Fibroblast of villous mesenchyme (primary cell): ENCODE results near the genes PHAF1, EXOC3L1 and E2F4.

DNA sequence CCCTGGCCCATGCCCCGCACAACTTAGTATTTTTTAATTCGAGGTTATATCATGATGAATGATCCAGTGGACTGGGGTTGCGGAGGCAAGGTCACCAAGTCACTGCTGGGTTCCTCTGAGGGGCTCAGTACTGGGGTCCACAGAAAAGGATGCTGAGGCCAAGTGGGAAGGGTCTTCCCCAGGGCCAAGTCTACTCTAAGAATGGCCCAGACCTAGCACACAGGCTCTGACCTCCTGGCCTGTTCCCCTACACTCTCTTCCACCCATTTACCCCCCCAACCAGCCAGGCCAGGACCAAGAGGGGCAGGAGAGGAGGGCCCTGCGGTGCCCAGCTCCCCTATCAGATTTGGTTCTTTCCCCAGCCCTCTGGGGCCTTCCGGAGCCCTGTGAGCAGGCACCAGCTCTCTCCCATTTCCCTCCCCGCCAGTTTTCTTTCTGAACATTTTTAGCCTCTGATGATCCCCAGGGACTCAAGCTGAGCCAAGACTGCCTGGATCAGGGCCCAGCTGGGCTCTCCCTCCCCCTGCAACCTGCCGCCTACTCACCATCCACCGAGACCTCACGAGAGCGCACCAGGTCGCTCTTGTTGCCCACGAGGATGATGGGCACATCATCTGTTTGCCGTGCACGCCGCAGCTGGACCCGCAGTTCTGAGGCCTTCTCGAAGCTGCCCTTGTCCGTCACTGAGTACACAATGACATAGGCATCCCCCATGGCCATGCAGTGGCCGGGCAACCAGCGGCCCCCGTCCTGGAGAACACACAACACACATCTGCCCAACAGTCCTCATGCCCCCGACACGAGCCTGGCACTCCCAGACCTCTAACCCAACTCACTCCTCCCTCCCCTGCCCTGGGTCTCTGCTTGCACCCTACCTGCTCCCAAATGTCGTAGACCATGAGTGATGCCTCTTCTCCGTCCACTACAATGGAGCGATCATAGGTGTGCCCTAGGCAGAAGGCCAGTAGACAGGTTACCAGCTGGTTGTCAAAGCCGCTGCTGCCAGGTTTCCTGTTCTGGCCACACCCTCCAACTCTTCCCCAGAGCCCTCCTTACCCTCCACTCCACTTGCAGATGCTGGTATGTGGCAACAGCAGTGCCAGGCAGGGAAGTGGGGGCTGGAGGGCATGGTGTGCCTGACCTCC is 2.0 kb downstream of the RRAD start:
- CAGE, long polyA plus RNA, result no peak

GRCh38 chr16:67109177-67110461 is at the start of gene PHAF1:
Gene PHAF1, plus strand, starts transcription at chr16:67109941.
- CAGE, long polyA plus RNA, result no peak

- CAGE, long polyA plus RNA, result no peak
Observed at GRCh38 chr16:67115496-67116290, 6.0 kb downstream of the PHAF1 start.

GRCh38 chr16:67161588-67162213 is 1.9 kb downstream of the FBXL8 start:
- CAGE, long polyA plus RNA, result no peak

GRCh38 chr16:67185199-67185786 is 1.5 kb upstream of the MATCAP1 start:
- CAGE, long polyA plus RNA, result no peak

GRCh38 chr16:67189657-67190483 is at the start of gene EXOC3L1:
Gene EXOC3L1, minus strand, starts transcription at chr16:67190136.
- CAGE, long polyA plus RNA, result no peak

DNA sequence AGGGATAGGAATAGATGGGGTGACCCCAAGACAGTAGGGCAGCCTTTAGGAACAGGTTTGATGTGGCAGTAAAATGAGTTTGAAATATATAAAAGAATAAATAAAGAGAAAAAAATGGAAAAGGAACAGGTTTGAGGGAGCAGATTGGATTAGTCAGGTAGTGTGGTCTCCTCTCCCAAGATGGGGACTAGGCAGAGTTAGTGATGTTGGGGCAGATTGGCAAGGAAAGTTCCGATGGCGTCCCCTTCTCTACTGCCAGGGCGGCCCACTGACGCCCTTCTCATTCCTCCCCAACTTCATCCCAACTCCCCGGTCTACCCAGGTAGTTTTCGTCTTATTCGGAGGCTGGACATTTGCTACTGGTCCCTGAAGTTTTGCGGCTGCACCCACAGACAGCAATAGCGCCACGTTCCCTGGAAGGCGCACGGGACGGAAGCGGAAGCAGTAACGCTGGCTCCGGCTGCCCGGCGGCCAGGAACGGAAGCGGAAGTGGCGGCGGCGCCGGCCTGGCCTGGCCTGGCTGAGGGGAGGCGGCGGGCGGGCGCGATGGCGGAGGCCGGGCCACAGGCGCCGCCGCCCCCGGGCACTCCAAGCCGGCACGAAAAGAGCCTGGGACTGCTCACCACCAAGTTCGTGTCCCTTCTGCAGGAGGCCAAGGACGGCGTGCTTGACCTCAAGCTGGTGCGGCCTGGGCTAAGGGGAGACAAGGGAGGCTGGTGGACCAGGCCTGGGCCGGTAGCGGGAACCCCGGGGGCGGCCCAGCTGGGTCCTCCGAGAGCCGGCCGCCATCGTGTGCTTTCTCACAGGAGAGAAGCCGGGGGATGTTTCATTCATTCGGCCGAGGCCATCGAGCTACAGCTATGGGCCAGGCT is at the start of gene E2F4:
E2F4 (plus strand) TSS at position 474 of the 872 bp plus-strand sequence.
- CAGE, long polyA plus RNA, result start-site peak on the plus strand centred at position 517 of the sequence, 28 bp wide, 229 and 230 reads in 2 replicates

GRCh38 chr16:67207341-67208279 is 8.7 kb downstream of the ELMO3 start:
- CAGE, long polyA plus RNA, result no peak

DNA sequence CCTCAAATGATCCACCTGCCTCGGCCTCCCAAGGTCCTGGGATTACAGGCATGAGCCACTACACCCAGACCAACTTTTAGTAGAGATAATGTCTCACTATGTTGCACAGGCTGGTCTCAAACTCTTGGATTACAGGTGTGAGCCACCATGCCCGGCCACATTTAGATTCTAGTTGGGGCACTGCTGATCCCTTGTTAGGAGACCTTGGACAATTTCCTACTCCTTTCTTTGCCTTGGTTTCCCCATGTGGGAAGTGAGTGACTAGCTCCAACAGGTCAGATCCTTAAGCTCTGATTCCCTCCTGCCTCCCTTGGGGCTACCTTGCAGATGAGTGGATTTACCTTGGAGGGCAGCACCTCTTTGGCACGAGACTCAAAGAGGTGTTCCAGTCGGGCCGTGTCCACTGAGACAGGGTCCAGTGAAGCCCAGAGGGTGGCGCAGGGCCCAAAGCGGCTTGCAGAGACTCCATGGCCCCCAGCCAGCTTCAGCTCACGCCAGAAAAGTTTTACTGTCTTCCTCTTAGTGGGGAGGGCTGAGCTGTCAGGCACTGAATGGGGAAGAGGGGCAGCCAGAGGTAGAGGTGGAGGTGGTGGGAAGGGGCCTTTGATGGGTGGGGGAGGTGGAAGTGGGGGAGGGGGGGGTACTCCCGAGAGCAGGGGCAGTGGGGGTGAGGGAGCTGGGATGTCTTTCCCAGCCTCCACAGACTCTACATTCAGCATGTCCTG is 6.5 kb downstream of the TMEM208 start:
- CAGE, long polyA plus RNA, result no peak

- CAGE, long polyA plus RNA, result no peak
Observed at GRCh38 chr16:67395397-67396098, 2.2 kb upstream of the TPPP3 start.

DNA sequence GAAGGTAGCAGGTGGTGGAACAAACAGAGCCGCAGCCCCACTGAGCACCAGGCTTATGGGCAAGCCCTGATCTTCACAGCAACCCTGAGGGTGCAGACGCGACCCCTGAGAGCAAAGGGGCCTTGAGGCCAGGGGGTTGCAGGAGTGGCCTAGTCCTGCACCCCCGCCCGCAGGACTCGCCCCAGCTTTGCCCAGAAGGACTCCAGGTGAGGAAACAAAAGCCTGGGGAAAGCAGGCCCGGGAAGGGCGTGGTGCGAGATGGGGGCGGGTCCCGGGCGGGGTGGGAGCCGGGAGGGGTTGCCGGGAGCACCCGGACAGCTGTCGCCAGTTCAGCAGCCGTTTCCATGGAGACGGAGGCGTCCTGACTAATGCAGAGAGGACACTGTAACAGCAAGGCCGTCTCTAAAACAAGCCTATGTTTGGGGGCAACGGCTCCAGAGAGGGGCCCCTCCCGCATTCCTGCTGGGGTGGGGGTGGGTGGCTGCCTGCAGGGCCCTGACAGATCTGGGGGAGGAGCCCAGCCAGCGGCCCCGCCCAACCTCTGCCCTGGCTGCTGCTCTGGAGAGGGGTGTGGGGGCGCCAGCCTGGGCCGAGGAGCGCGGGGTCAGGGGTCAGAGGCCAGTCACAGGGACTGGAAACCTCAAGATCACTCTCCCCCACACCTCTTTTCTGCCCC is 2.9 kb upstream of the TPPP3 start:
- CAGE, long polyA plus RNA, result no peak

DNA sequence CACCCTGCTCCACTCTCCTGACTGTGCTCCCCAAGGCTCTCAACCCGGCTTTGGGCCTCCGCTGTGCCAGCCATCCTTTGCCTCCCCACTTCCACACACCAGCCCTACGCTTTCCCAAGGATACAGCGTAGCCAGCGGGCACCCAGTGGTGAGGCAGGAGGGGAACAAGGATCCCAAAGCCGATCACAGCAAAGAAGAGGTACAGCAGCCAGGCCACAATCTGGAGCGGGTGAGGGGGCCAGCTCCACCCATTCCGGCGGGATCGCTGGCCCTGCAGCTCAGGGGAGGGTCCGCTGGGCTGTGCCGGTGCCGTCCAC is 10.2 kb downstream of the ZDHHC1 start:
- CAGE, long polyA plus RNA, result no peak

- CAGE, long polyA plus RNA, result no peak
Observed at GRCh38 chr16:67421953-67422152, 5.6 kb upstream of the ZDHHC1 start.

GRCh38 chr16:67426977-67427334 is 4.0 kb upstream of the HSD11B2 start:
- CAGE, long polyA plus RNA, result no peak

DNA sequence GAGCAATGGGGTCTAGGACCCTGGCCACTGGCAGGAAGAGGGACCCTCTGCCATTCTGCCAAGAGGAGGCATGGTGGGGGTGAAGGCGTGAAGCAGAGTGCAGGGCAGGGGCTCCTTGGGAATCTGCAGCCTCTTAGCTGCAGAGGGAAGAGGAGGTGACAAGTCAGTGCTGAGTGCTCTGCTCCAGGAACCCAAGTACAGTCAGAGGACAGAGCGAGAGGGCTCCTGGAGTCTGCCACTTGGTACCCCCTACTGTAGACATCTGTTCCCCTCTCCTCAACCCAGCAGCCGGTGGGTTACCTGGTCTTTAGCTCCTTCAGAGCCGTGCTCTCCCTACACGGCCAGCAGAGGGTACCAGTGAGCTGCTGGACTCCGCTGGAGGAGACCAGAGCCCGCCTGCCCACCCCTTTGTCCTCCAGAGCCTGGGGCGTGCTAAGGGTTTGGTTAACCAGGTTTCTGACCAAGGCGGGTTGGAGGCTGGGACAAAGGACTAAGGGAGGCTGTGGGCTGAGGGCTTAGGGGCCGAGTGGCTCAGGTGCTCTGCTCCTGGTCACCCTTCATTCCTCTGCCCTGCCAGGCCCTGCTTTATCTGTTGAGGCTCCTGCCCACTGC is 2.9 kb upstream of the HSD11B2 start:
- CAGE, long polyA plus RNA, result no peak

DNA sequence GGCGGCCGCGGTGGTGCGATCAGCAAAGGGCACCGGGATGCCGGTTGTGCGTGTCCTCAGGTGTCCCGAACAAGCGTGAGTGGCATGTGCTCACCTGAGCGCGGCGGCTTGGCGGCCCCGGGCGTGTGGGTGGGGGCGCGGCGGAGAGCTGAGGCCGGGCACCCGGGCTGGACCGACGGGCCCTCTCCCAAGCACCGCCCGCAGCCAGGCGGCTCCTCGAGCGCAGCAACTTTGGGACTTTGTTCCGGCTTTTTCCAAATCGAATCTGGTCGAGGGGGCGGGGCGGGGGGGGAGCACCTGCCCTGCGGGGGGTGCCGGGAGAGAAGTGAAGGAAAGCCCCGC is 245 bp upstream of the HSD11B2 start:
- CAGE, long polyA plus RNA, result no peak

DNA sequence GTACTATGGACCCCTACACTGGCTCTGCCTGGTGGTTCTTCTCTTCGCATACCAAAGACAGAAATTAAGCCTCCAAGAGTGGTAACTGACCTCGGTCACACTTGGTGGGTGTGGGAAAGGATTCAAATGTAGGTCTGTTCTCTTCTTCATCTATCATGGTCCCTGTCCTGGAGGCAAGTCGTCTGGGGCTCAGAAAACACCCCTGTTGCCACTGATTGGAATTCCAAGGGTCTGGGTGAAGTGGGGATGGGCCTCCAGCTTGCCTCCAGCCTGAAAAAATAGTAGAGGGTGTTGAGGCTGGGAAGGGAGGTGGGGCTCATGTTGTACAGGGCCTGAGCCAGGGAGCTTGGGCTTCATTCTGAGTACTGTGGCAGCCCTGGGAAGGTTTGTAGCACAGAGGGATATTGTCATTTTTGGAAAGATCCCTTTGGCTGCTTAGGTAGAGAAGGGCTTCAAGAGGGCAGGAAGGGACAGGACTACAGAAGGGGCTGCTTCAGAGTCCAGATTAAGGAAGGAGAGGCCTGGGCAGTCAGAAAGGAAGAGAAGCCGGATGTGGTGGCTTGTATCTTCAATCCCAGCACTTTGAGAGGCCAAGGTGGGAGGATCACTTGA is 3.2 kb downstream of the HSD11B2 start:
- CAGE, long polyA plus RNA, result no peak

DNA sequence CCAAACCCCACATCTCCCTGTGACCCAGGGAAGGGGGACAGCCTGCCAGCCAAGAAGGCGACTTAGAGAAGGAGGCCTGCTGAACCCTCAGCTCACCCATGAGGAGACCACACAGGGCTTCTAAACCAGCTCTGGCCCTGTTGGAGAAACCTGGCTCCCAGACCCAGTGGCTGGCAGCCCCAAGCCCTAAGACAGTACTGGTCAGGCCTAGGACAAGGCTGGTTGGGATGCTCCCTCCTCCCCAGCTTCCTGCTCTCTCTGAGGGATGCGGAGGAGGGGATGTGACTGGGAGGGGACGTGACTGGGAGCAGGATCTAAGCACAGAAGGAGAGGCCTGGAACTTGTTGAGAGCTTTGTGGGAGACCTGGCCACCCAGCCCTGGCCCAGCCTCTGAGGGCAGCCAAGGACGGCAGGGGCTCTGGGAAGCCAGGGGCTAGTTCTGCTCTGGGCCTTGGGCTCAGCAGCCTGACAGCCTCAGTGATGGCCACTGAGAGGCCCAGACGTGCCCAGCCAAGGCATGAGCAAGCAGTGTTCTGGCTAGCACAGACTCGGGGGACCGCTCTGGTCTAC is 22.9 kb downstream of the ATP6V0D1 start:
- CAGE, long polyA plus RNA, result no peak

GRCh38 chr16:67458879-67459790 is 21.8 kb downstream of the ATP6V0D1 start:
- CAGE, long polyA plus RNA, result no peak

GRCh38 chr16:67537580-67538409 is 9.2 kb downstream of the RIPOR1 start:
- CAGE, long polyA plus RNA, result no peak